Bile duct (tissue), 1 donor: Measurements from ENCODE around the genes MCM5 and APOL4.

DNA sequence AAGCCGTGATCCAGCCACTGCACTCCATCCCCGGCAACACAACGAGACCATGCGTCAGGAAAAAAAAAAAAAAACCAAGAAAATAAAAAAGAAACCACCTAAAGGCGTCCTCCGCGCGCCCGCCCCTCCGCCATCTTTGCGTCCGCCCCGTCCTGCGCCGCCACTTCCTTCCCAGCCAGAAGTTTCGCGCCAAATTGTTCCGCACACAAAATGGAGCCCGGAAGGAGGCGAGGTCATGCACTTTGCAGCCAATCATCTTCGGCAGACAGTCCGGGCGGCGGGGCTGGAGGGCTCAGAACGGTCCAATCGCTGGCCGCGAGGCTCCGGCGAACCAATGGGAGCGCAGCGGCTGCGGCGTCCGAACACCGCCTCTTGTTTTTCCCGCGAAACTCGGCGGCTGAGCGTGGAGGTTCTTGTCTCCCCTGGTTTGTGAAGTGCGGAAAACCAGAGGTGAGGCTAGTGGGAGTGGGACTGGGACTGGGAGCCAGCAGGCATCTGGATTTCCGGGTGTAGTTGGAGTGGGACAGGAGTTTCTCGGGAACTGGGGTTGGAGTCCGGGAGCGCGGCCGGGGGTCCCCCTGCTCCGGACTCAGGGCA, at the start of gene MCM5:
TSS of gene MCM5 (plus strand) at position 382 of the 597 bp plus-strand sequence.
- PRO-cap, result bidirectional peak, plus-strand start at position 384 of the sequence, minus-strand start at position 170 of the sequence

- PRO-cap, result no peak
These were observed 24.7 kb downstream of the MCM5 start for GRCh38 chr22:35424592-35425133.

GRCh38 chr22:35526999-35527454, 13.6 kb upstream of the RASD2 start:
- PRO-cap, result no peak

DNA sequence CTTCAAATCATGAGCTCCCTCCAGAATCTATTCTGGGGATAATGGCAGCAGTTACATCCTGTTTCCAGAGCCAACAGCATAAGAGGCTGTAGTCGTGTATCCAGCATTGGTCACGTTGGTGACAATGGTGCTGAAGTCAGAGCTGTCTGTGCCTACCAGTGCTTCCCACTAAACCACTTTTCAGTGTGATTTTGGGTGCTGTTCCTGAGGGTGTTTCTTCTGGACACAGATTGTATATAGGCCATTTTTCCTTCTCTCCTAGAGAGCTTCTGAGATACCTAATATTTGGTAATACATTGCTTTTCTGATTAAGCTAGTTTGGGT, 33.2 kb upstream of the APOL5 start:
- PRO-cap, result no peak

- PRO-cap, result no peak
These were observed 34.4 kb downstream of the APOL5 start for GRCh38 chr22:35751761-35752881.

DNA sequence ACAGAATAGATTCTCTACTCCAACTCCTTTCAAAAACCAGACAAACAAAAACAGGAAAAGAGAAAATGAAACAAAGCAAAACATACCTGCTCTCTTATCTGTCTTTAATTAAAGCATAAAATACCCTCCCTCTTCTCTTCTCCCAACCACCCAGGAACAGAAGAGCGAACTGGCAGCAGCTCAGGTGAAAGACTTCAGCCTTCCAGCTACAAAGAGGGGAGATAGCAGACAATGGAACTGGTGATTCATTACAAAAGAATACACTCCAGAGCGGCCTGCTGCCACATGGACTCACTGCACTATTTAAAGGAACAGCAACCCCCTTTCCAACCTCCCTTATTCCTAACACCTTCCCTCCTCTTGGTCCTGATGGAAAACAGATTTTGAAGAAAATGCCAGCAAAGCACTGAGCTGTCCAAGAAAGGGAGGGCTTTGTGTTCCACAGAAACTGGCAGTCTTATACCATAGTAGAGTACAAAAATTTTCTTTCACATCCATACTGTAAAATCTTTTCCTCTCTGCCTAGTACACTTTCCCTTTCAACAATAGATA, 118.6 kb downstream of the APOL5 start:
- PRO-cap, result no peak

DNA sequence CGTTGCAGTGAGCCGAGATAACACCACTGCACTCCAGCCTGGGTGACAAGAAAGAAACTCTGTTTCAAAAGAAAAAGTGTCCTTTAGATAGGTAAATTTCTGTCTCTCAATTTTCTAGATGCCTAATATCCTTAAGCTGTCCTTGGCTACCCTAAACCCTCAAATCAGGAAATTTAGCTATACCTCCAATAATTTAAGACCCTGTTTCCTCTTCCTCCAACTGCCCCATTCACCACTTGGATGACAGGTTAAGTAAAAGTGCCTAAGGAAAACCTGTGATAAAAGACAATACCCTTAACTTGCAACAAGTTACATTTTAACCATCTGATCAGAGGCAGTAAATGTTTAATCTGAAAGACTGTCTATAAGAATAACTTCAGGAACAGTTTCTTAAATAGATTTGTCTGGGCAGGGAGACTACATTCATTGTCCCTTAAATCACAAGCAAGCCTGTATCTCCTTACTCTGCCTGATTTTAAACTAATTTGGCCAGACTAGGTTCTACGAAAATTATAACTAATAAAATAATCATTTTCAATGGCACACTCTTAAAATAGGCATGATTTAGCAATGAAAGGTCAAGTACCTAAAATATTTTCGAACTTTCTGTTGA, 129.1 kb downstream of the APOL5 start:
- PRO-cap, result unidirectional peak, plus-strand start at position 393 of the sequence

DNA sequence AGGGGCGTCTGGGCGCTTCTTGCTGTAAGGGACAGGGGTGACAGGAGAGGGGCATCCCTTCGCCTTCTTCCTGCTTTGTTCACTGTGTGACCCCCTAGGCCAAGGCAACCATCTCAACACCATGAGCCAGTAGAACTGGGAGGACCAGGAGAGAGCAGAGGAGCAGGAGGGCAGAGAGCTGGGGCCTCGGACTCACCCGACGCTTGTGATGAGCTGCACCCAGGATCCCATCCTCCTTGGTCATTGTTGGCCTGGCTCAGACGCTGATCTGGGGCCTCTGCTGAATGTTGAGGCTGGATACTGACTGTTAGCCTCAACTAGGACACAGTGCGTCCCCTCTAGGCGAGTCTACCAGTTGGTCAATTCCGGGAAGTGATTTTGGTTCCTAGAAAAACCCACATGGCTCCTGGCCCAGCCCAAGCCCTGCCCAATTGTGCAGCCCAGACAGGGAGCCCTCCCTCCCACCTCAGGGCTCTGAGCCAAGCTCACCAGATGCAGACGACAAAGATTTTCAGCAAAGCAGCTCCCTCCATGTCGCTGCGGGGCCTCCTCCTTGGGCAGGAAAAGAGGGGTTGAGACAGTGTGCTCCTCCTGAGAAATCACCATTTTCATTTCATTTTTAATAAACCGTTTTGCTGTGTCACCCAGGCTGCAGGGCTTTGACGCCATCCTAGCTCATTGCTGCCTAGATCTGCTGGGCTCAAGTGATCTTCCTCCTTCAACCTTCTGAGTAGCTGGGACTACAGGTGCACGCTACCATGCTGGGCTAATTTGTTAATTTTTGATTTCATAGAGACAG, at the start of gene APOL4:
TSS of gene APOL4 (minus strand) at position 306 of the 799 bp plus-strand sequence.
- PRO-cap, result bidirectional peak, plus-strand start at position 504 of the sequence, minus-strand start at position 270 of the sequence

GRCh38 chr22:36283914-36284665, 31.2 kb downstream of the APOL1 start:
- PRO-cap, result no peak

GRCh38 chr22:36285069-36285384, 32.1 kb downstream of the APOL1 start:
- PRO-cap, result no peak

DNA sequence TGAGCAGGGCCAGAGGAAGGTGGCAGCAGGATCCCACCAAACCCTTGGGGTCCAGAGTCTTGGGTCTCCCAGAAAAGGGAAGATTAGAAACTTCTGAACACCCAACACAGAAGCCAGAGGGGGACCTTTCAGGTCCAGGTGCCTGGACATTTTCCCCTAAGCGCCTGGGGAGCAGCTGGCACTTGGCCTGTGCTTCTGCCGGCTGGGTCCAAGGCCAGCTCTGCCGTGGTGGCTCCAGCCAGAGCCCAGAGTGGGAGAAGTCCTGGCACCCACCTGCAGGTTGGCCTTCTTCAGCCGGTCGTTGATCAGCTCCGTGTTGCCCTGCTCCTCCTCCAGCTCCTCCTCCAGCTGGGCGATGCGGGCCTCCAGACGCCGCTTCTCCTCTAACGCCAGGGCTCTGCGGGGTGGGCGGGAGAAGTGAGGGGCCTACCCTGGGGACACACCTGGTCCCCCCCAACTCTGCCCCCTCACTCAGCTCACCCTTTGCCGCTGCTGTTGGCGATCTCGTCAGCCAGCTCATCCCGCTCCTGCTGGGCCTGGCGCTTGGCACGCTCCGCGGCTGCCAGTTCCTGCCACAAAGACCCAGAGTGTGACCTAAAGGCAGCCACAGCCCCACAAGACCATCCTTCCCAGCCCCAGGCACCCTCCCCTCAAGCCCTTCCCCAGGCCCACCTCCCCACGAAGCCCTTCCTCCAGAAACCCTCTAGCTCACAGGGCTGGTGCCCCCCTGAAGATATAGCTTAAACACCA, 32.6 kb downstream of the APOL1 start:
- PRO-cap, result unidirectional peak, minus-strand start at position 300 of the sequence

DNA sequence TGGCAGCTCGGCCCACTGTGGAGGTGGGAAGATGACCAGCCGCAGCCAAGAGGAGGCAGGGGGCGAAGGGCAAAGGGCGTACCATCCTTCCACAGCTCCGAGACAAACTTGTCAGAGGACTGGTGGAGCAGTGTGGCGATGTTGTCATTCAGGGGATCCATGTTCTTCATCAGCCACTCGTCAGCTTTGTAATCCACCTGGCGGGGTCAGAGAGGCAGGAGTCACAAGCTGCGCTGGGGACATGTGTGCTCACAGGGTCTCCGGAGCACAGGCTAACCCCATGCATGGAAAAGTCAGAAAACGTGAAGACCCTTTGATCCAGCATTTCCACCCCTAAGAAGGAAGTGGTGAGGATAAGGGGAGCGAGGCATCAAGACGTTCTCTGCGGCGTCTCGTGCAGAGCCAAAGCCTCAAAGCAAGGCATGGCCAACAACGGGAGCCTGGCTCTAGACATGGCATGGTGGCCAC, 56.3 kb downstream of the APOL1 start:
- PRO-cap, result no peak

GRCh38 chr22:36362745-36363438, 24.9 kb downstream of the MYH9 start:
- PRO-cap, result no peak

DNA sequence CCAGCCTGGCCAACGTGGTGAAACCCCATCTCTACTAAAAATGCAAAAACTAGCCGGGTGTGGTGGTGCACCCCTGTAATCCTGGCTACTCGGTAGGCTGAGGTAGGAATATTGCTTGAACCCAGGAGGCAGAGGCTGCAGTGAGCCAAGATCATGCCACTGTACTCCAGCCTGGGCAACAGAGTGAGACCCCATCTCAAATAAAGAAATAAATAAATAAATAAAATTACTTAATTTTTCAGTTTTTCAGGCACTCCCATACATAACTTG, 5.2 kb downstream of the MYH9 start:
- PRO-cap, result unidirectional peak, minus-strand start at position 91 of the sequence

- PRO-cap, result no peak
These were observed 8.3 kb upstream of the MYH9 start for GRCh38 chr22:36396085-36396545.

DNA sequence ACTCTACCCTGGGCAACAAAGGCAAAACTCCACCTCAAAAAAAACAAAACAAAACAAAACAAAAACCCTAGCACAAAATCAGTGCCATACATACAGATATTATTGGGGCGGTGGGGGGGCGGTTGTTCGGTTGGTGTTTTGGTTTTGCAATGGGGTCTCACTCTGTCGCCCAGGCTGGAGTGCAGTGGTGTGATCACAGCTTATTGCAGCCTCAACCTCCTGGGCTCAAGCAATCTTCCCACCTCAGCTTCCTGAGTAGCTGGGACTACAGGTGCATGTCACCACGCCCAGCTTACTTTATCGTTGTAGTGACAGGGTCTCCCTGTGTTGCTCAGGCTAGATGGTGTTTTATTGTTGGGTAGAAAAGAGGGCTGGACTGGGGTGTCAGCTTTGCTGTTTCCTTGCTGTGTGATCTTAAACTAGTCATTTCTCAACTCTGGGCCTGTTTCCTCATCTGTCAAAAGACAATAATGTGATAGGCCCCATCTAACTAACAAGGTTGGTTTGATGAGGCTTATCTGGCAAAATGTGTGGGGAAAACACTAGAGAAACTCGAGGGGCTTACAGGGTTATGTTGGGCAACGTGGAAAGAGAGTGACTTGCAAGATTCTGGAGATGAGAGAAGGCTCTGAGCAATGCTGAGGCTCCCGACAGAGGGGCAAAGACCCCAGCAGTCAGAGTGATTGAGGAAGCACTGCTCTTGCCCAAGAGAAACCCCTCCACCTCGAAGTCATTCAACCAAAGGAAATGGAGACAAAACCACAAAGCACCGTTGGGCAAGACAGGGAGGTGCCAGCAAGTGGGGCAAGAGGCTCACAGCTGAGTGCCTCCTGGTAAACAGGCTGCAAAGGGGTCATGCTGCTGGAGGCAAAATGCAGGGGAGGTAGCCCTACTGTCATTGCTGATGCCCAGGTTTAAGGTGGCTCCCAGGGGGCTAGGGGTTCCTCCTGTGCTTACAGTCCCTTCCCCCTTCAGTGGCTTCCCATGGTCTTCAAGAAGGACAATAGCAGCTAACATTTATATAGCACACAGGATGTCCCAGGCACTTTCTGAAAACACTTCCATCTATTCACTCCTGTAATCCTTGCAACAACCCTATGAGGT, 17.7 kb upstream of the MYH9 start:
- PRO-cap, result no peak

DNA sequence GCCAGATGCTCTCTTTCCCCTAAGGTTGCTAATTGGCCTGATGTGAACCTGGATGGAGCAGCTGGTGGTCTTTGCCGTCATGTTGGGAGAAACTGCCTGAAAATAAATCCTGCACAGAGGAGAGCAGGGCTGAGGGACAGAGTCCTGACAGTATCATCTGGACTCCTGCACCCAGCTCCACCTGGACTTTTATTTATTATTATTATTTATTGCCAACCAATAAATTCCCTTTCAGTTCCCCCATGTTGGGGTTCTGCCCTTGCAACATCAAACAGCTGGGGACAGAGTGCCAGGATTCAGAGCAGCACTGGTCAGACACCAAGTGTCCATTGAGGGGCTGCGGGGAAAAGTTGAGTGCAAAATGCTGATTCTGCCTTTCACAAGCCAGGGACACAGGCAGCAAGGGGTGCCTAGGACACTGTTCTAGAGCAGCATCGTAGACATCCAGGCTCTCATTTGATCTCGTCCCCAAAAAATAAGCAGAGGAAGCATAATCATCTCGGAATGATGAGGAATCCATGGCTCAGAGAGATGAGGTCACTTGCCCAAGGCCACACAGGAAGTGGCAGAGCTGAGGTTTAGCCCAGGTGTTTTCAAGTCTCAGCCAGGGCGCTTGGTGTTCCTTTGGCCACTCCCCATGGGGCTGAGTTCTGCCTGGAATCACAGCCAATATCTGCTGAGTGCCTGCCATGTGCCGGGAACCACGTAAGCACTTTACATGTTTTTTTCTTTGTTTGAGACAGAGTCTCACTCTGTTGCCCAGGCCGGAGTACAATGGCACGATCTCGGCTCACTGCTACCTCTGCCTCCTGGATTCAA, 29.3 kb upstream of the MYH9 start:
- PRO-cap, result no peak

GRCh38 chr22:36419199-36419925, 31.6 kb upstream of the MYH9 start:
- PRO-cap, result bidirectional peak, plus-strand start at chr22:36419575, minus-strand start at chr22:36419308

GRCh38 chr22:36516423-36516642, 9.5 kb upstream of the FOXRED2 start:
- PRO-cap, result no peak

GRCh38 chr22:36527927-36528763, 821 bp downstream of the EIF3D start:
- PRO-cap, result no peak